Measurements from ENCODE around the gene TMEM106B.

DNA sequence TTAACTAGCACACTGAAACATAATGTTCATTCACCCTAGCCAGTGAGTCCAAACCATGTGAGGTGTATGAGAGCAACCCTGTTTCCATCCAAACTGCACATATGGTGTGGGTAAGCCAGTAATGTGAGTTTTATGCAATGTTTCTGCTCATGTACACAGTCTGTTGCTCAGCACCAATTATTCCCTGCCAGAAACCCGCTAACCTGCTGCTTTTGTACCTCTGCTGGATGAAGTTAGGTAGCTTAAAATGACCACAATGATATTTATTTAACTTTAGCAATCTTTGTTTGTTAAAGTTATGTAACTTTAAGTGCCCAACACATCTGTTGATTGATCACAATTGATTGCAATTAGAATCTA is 93.7 kb upstream of the RPA3 start:
- PRO-cap, 3 experiments, result no peak in any of the 3 experiments
- RAMPAGE, long total RNA, 4 experiments, result no peak in any of the 4 experiments
- RRBS, result no CpG with 5 or more reads among the region's 1 CpG

DNA sequence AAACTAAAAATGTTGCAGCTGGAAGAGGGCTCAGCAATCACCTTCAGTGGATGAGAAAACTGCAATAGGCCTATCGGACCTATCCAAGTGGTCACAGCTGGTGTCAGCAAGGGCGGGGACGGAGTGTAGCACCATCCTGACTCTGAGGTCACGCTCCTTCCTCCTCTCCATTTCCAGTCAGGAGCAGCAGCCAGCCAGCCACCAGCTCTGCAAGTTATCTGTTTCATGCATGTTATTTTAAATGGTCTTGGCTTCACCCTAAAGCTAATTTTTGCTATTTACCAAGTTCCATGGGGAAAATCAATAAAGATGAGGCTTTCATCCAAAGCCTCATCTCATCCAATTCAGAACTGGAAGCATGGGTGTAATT is 49.4 kb downstream of the ICA1 start:
- PRO-cap, 3 experiments, result no peak in any of the 3 experiments
- RAMPAGE, long total RNA, 4 experiments, result no peak in any of the 4 experiments
- RRBS, result no CpG with 5 or more reads among the region's 4 CpGs

DNA sequence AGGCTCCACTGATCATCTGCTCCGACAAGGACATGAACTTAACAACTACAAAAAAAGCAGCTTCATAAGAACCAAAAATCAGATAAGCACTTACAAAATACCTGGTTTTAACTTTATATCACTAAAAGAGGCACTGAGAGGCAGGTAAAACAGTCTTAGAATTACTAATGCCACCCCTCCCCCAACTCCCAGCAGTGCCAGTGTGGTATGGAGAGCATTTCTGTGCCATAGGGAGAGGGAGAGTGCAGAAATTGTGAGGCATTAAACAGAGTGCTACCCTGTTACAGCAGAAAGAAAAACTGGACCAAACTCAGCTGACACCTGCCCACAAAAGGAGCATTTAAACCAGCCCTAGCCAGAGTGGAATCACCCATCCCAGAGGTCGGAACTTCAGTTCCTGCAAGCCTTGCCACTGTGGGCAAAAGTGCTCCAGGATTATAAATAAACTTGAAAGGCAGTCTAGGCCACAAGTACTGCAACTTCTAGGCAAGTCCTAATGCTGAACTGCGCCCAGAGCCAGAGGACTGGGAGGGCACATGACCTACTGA is 1050.7 kb downstream of the NDUFA4 start:
- PRO-cap, 3 experiments, result no peak in any of the 3 experiments
- RAMPAGE, long total RNA, 4 experiments, result no peak in any of the 4 experiments
- RRBS, result no CpG with 5 or more reads among the region's 3 CpGs

- PRO-cap, 3 experiments, result no peak in any of the 3 experiments
- RAMPAGE, long total RNA, 4 experiments, result no peak in any of the 4 experiments
- RRBS, result no CpG with 5 or more reads among the region's 5 CpGs
Measured at GRCh38 chr7:10156902-10157410, 783.0 kb downstream of the NDUFA4 start.

DNA sequence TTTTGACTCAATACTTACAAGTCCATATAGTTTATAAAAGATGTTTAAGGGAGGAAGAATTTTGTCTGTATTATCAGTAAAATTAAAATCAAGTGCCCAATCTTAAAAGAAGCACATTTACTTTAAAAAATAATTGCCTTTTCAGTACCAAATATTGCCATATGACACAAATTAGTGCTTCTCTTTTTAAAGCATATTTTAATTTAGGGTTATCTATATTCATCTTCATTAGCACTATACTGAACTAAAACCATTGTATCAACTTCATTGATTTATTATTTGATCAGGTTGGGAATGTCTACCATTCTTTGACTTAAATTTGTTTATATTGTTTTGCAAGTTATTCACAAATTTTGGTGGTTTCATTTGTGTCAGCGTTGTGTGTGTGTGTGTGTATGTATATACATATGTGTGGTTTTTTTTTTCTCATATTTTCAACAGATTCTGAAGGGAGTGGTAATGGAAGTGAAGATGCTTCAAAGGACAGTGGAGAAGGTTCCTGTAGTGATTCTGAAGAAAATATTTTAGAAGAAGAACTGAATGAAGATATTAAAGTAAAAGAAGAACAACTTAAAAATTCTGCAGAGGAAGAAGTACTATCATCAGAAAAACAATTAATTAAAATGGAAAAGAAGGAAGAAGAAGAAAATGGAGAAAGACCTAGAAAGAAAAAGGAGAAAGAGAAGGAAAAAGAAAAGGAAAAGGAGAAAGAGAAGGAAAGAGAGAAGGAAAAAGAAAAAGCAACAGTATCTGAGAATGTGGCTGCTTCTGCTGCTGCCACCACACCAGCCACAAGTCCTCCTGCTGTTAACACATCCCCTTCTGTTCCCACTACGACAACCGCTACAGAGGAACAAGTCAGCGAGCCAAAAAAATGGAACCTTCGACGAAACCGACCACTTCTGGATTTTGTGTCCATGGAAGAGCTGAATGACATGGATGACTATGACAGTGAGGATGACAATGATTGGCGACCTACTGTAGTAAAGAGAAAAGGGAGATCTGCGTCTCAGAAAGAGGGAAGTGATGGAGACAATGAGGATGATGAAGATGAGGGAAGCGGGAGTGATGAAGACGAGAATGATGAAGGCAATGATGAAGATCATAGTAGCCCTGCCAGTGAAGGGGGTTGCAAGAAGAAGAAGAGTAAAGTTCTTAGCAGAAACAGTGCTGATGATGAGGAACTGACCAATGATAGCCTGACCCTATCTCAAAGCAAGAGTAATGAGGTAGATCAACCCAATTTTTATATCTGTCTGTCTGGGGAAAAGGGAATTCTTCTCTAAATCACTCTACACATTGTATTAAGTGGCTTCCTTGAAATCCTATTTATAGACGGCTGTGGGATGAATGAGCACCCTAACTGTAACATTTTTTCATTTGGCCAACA is 8.8 kb downstream of the PHF14 start:
- PRO-cap, 3 experiments, result no peak in any of the 3 experiments
- RAMPAGE, long total RNA, 4 experiments, result no peak in any of the 4 experiments
- RRBS, result no CpG with 5 or more reads among the region's 12 CpGs

DNA sequence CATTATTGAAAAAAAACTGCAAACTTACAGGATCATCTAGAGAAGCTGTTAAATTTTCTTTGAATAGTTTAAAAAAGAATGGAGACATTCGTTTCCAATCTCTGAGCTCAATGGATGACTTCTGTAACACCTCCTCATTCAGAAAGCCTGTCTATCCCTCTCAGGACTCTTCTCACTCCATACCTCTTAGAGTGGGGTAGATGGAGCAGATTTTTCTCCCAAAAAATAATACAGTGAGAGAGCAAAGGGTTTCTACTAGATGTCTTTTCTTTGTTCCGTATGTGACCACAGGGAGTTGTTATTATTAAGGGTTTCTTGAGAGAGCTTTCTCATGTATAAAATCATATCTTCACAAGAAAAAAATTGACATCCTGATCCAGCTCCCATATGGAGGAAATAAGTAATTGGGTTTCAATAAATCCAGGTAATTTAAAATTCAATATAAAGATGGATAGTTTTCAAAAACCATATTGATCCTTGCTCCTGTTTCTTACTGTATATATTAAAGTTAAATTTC is 407.4 kb downstream of the PHF14 start:
- PRO-cap, 3 experiments, result no peak in any of the 3 experiments
- RAMPAGE, long total RNA, 4 experiments, result no peak in any of the 4 experiments
- RRBS, result no CpG with 5 or more reads among the region's 2 CpGs

GRCh38 chr7:12210860-12212001 is at the start of gene TMEM106B:
TSS of gene TMEM106B (plus strand) at chr7:12211294.
- PRO-cap, 3 experiments, result peak in 3 of 3 experiments; most common plus-strand start chr7:12211453 (in 2); most common minus-strand start chr7:12211172 (in 2)
- RAMPAGE, long total RNA, 4 experiments, result start-site peak on the plus strand in 4 of 4 experiments, at chr7:12211234-12211403 at its widest, 767 to 3,917 reads per replicate; start-site peak on the minus strand in 1 of 4 experiments, at chr7:12211132-12211172 at its widest, 7 reads per replicate
- RRBS, result 1% methylated on average over 20 of the region's 74 CpGs

DNA sequence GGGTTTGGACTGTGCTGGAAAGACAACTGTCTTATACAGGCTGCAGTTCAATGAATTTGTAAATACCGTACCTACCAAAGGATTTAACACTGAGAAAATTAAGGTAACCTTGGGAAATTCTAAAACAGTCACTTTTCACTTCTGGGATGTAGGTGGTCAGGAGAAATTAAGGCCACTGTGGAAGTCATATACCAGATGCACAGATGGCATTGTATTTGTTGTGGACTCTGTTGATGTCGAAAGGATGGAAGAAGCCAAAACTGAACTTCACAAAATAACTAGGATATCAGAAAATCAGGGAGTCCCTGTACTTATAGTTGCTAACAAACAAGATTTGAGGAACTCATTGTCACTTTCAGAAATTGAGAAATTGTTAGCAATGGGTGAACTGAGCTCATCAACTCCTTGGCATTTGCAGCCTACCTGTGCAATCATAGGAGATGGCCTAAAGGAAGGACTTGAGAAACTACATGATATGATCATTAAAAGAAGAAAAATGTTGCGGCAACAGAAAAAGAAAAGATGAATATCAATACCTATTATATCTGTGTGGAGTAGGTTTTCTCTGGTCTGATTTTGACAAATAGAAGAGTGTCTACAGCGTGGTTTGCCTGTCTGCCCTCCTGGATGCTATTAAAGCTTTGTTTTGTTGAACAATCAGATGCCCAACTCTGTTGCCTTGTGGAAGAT is 1.0 kb downstream of the ARL4A start:
- PRO-cap, 3 experiments, result no peak in any of the 3 experiments
- RAMPAGE, long total RNA, 4 experiments, result no peak in any of the 4 experiments
- RRBS, result no CpG with 5 or more reads among the region's 4 CpGs

GRCh38 chr7:13987665-13988411 is 1.6 kb downstream of the ETV1 start:
- PRO-cap, 3 experiments, result no peak in any of the 3 experiments
- RAMPAGE, long total RNA, 4 experiments, result start-site peak on the minus strand in 1 of 4 experiments, at chr7:13988097-13988277 at its widest, 16 reads per replicate
- RRBS, result no CpG with 5 or more reads among the region's 10 CpGs

DNA sequence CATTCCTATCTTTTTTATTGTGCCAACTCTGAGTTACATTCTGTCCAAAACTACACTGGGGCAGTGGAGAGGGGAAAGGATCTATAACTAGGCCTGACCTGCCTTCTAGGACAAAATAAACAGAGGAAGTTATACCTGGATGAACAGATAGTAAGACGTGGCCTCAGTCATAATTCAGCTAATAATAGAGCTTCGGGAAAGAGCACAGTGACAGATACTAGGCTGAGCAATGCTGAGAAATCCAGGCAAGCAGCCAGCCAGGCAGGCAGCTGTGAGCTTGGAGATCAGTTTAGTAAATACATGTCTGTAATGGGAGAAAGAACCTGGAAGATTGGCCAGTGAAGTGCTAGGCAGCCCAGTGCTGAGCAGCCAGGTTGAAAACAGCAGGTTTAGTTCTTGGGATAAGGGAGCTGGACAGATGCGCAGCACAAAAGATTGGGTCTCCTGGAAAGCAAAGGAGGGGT is 141.0 kb downstream of the DGKB start:
- PRO-cap, 3 experiments, result no peak in any of the 3 experiments
- RAMPAGE, long total RNA, 4 experiments, result no peak in any of the 4 experiments
- RRBS, result no CpG with 5 or more reads among the region's 3 CpGs

GRCh38 chr7:15464098-15464310 is 97.8 kb downstream of the AGMO start:
- PRO-cap, 3 experiments, result no peak in any of the 3 experiments
- RAMPAGE, long total RNA, 4 experiments, result no peak in any of the 4 experiments
- RRBS, result no CpG with 5 or more reads among the region's 1 CpG

GRCh38 chr7:15547043-15547999 is 14.5 kb downstream of the AGMO start:
- PRO-cap, 3 experiments, result no peak in any of the 3 experiments
- RAMPAGE, long total RNA, 4 experiments, result no peak in any of the 4 experiments
- RRBS, result no CpG with 5 or more reads among the region's 36 CpGs

DNA sequence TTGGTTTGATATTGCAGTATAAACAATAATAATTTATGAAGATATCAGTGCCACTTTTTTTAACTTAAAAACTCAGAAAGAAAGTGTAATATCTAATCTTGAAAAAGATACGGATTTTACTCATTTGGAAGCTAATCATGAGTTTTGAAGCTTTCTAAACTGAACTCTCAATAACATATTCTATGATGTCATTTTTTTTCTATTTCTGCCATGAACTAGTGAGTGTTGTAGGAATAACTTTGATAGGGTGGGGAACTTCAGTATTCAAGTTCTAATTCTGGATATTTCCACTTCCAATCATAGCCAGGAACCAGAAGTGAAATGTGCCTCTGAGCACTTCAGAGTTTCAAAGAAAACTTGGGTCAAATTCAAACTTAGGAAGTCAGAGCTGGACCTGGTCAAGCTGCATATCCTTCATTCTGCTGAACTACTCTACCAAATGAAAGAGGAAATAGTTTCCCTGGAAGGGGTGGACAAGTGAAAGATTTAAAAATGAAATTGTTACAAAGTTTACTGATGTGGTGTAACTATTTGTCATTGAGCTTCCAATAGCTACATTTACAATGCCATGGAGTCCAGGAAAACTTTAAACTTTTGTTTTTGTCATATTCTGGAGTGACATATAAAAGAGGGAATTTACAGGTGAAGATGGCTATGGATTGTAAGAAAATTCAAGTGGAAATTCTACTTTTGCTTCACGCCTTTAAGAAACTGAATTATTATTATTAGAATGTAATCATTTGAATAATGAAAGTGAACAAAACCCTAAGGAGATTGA is 744 bp downstream of the AGMO start:
- PRO-cap, 3 experiments, result no peak in any of the 3 experiments
- RAMPAGE, long total RNA, 4 experiments, result no peak in any of the 4 experiments
- RRBS, result no CpG with 5 or more reads among the region's 2 CpGs

DNA sequence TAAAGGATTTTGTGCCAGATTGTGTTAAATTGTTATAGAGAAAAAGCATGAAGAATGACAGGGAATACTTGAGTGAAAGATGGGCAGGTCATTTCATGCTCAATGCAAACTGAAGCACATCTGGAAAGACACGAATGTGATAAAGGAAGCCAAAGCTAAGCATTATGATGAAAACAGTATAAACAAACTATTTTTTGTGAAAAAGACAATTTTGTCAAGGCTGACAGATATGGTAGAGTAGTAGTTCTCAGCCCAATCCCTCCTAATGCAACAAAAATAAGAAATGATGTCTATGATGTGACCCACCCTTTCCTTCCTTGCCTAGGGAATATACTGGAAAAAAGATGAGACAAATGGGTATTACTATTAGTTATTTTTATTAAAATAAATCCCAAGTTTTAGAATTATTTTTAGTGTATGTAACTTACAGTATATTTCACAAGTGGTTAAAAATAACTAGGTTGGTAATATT is 218.7 kb downstream of the CRPPA start:
- PRO-cap, 3 experiments, result no peak in any of the 3 experiments
- RAMPAGE, long total RNA, 4 experiments, result no peak in any of the 4 experiments
- RRBS, result no CpG with 5 or more reads among the region's 1 CpG

DNA sequence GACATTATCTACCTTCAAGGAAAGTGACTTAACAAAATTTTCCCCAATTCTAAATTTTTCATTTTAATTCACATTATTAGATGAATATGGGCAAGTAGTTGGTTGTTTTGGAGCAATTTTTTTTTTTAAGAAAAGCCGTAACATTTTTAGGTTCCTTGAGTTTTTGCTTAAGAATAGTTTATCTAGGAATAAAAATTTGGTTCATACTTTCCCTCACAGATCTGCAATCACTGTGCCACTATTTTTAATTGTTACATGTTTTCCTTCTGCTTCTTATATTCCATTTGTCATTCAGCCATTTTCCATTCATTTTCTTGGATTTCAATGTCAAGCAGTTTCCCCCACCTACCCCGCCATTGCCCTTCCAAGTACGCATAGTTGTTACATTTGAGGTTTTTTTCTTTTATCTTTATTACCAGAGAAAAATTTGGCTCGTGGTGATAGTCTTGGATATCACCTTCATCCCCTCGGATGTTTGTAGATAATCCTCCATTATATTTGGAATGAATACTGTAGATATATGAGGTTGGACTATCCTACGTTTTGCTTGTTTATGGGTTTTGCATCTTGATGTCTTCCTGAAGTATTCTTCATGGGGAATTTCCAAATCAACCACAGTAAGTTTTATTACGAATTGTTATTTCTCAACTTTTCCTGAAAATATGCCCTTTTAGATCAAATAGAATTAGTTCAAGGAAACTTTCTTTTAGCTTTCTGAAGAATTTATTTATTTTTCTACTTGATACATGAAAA is 159.7 kb downstream of the CRPPA start:
- PRO-cap, 3 experiments, result no peak in any of the 3 experiments
- RAMPAGE, long total RNA, 4 experiments, result no peak in any of the 4 experiments
- RRBS, result no CpG with 5 or more reads among the region's 7 CpGs

DNA sequence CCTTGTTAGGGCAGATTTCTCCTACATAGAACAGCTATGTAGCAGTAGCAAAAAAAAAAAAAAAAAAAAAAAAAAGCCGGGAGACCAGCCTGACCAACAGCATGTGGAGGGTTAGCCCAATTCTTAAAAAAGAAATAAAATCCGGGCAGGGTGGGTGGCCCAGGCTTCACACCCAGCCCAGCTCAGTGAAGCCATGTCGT is 58.1 kb downstream of the ANKMY2 start:
- PRO-cap, 3 experiments, result no peak in any of the 3 experiments
- RAMPAGE, long total RNA, 4 experiments, result no peak in any of the 4 experiments
- RRBS, result 46% methylated on average over 1 of the region's 3 CpGs

- PRO-cap, 3 experiments, result no peak in any of the 3 experiments
- RAMPAGE, long total RNA, 4 experiments, result no peak in any of the 4 experiments
- RRBS, result no CpG with 5 or more reads among the region's 4 CpGs
Measured at GRCh38 chr7:16704221-16705173, 49.1 kb upstream of the TSPAN13 start.

DNA sequence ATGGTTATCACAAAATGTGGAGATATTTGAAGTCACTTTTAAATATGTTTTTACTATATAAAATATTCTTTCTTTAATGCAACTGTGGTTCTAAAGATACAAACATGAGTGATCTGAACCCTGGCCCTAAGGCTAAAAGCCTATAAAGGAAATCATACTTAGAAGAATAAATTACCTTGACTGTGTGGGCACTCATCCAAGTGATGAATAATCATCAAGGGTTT is 3.9 kb downstream of the AGR2 start:
- PRO-cap, 3 experiments, result no peak in any of the 3 experiments
- RAMPAGE, long total RNA, 4 experiments, result no peak in any of the 4 experiments

DNA sequence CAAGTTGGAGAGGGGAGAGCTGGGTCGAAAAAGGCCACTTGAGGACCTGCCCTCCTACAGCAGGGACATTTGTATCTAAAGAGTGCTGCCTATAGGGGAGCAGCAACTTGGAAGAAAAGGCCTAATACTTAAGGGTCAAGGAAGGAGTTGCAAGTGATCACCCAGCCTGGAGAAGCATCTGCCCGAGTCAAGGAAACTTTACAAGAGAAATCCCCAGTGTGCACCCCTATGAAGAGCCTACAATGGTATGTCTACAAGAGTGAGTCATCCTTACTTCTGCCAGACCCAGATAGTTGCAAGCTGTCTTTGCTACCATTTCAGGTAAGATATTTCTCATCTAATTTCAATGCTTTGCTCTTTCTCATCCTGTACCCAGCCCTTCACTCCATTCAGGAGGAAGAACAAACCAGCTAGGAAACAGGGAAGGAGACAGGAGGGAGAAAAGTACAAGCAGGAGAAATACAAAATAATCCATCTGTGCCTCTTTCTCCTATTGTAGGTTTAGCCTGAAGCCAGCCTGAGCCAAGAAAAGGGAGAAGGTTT is 34.4 kb upstream of the AGR3 start:
- PRO-cap, 3 experiments, result no peak in any of the 3 experiments
- RAMPAGE, long total RNA, 4 experiments, result no peak in any of the 4 experiments
- RRBS, result no CpG with 5 or more reads among the region's 2 CpGs

GRCh38 chr7:17038792-17039343 is 157.1 kb upstream of the AGR3 start:
- PRO-cap, 3 experiments, result no peak in any of the 3 experiments
- RAMPAGE, long total RNA, 4 experiments, result no peak in any of the 4 experiments
- RRBS, result no CpG with 5 or more reads among the region's 2 CpGs